Measurements from ENCODE around the genes GTPBP4 and IDI2.

DNA sequence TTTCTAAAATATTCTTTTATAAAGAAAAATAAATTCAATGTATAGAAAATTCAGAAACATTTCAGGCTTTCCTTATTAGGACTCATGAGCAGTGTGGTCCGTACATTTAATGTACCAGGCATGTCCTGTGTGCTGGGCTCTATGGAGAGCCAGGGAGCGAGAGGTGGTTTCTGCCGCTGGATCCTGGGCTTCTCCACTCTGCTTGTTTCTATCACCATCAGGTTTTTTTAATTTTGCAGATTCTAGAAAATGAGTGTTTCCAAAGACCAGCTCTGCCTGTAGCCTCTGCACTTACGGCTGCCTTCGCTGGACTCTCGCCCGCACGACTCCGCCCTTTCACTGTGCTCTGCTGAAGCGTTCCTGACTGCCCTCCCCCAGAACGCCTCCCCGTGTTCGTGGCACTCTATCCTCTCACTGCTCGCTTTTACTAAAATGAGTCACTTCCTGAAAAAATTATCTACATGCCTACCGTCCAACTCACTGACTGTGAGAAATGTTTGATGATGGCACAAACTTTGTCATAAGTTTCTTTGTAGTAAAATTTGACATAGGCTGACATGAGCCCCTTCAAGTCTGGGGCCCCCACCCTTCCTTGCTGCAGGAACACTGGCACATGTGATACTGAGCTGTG, 188.6 kb downstream of the ZMYND11 start:
- PRO-cap: bidirectional peak, plus-strand start at position 489 of the sequence, minus-strand start at position 308 of the sequence
- RAMPAGE, long total RNA, 5 experiments: no peak in any of the 5 experiments
- RRBS: no CpG with 5 or more reads among the region's 15 CpGs

DNA sequence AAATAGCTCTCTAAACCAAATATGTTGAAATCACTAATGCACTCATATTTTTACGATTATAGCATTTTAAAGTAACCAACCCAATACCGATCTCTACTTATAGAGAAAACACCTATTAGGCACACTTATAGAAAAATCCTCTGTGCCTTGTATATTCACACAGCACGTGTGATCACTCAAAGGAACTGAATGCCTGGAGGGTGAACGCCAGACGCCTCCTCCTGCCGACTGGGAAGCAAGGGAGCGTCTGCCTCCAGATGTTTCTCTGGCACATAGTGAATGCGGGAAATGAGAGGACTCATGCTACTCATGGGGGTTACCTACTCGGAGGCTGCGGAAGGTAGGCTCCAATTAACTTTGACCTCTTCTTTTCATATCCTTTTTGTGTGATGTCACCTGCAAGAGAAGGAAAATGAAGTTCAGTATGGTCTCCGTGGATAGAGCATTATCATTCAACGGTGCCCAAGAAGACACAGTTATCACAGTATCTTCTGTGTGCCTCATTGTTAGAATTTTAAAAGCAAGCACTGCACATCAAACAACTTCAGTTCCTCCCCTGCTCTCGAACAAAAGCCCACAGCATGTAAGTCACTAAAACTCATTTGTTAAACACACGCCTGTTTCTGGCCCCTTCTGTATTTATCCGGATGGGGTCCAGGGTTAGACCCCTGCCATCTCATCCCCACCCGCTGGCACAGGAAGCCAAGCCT, 203.2 kb downstream of the DIP2C start:
- PRO-cap: no peak
- RAMPAGE, long total RNA, 5 experiments: start-site peak on the minus strand in 1 of 5 experiments, centred at position 553 of the sequence, 10 reads per replicate
- RRBS: 93% methylated on average over 2 of the region's 16 CpGs

- PRO-cap: no peak
- RAMPAGE, long total RNA, 5 experiments: no peak in any of the 5 experiments
- RRBS: no CpG with 5 or more reads among the region's 19 CpGs
Observed at GRCh38 chr10:514020-514566, 175.4 kb downstream of the DIP2C start.

GRCh38 chr10:554596-554880, 134.9 kb downstream of the DIP2C start:
- PRO-cap: no peak
- RAMPAGE, long total RNA, 5 experiments: no peak in any of the 5 experiments
- RRBS: no CpG with 5 or more reads among the region's 6 CpGs

DNA sequence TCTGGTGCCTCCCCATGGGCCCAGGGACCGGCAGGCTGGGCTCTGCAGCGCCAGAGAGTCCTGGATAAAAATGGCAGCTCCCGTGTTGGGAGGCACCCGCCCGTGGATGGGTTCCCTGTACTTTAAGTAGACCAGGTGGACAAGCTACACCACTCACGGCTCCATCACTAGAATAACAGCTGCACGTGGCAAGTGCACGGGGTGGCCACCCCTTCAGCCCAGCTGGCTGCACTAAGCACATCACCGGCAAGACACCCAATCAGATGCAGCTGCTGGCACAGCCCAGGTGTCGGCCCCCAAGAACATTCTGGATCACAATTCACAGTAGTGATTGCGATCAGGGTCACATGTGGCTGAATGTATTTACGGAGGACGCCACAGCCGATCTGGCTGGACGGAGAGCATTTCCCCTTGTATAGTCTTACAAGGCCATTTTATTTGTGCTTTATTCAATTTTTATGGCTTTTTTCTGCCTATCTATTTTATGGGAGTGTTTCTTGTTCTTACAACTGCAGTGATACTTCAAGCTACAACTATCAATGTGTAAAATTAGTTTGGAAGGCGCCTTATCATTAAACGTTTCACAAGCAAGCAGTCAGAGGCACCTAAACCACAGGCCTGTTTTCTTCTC, 69.6 kb downstream of the DIP2C start:
- PRO-cap: no peak
- RAMPAGE, long total RNA, 5 experiments: no peak in any of the 5 experiments
- RRBS: no CpG with 5 or more reads among the region's 17 CpGs

DNA sequence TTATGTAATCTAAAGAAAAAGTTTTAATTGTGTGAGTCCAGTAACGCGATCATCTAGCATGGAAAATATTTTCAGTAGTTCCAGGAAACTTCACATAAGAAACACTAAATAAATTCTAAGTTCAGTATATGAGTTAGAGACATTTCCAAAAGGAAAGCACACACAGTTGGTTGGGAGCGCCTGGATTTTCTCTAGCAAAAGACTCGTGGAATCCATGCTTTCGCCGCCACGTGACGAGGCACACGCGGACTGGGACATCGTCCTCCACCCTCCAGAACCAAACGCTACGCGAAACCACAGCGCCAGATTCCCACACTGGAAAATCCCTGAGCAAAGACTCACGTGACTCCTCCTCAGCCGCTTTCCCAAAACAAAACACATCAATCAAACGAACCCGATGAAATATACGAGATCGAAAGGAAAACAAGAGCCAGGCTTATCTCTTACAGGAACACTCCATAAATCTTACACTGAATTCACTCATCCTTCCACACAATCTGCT, 24.0 kb downstream of the DIP2C start:
- PRO-cap: no peak
- RAMPAGE, long total RNA, 5 experiments: no peak in any of the 5 experiments
- RRBS: no CpG with 5 or more reads among the region's 21 CpGs

- PRO-cap: no peak
- RAMPAGE, long total RNA, 5 experiments: no peak in any of the 5 experiments
- RRBS: no CpG with 5 or more reads among the region's 19 CpGs
Observed at GRCh38 chr10:679987-680822, 9.3 kb downstream of the DIP2C start.

DNA sequence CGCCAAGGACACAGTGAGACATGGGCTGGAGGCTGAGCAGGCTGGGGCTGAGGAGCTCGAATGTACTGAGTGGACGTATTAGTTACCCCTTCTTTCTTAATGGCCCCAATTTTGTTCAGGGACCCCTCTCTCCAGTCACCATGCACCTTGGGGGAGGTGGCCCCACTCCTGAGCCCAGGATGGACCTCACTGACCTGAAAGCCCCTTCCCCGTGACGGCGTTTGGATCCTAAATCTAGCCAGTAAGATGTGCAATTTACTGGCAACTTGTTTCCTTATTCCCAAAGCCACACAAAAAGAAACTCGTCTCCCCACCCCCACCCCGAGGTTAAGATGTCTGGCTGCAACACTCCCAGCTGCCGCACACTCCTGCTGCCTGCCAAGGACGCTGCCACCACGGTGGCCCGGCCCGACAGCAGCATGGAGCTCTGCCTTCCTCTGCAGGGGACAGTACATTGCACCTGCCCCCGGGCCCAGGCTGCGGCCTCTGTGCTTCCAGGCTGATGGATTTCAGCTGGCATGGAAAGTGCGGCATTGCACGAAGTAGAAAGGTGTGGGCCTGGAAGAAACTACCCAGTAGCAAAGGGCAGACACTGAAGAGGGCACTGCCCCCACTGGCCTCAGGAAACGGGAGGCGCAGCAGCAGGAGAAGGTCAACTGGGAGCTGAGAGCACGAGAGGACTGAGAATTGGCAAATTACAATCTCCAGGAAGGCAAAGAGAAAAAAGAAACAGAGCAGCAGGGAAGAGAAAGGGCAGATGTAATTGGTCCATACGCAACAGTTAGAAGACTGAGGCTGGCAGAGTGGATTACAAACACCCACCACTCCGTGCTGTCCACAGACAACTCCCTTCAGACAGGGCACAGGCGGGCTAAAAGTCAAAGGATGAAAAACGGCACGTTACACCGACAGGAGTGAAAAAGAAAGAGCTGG, 117.0 kb upstream of the DIP2C start:
- PRO-cap: no peak
- RAMPAGE, long total RNA, 5 experiments: no peak in any of the 5 experiments
- RRBS: 81% methylated on average over 3 of the region's 26 CpGs

- PRO-cap: no peak
- RAMPAGE, long total RNA, 5 experiments: no peak in any of the 5 experiments
- RRBS: no CpG with 5 or more reads among the region's 4 CpGs
Observed at GRCh38 chr10:926409-926706, 5.1 kb downstream of the LARP4B start.

DNA sequence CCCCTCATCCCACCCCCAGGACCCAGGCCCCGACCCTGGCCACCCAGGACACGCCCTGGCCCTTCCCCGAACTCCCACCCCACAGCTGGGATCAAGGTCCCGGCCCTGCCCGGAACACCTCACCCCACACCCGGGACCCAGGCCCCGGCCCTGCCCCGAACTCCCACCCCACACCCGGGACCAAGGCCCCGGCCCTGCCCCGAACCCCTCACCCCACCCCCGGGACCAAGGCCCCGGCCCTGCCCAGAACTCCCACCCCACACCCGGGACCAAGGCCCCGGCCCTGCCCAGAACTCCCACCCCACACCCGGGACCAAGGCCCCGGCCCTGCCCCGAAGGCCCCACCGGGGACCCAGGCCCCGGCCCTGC, 668 bp upstream of the LARP4B start:
- PRO-cap: no peak
- RAMPAGE, long total RNA, 5 experiments: no peak in any of the 5 experiments
- RRBS: 5% methylated on average over 2 of the region's 20 CpGs

DNA sequence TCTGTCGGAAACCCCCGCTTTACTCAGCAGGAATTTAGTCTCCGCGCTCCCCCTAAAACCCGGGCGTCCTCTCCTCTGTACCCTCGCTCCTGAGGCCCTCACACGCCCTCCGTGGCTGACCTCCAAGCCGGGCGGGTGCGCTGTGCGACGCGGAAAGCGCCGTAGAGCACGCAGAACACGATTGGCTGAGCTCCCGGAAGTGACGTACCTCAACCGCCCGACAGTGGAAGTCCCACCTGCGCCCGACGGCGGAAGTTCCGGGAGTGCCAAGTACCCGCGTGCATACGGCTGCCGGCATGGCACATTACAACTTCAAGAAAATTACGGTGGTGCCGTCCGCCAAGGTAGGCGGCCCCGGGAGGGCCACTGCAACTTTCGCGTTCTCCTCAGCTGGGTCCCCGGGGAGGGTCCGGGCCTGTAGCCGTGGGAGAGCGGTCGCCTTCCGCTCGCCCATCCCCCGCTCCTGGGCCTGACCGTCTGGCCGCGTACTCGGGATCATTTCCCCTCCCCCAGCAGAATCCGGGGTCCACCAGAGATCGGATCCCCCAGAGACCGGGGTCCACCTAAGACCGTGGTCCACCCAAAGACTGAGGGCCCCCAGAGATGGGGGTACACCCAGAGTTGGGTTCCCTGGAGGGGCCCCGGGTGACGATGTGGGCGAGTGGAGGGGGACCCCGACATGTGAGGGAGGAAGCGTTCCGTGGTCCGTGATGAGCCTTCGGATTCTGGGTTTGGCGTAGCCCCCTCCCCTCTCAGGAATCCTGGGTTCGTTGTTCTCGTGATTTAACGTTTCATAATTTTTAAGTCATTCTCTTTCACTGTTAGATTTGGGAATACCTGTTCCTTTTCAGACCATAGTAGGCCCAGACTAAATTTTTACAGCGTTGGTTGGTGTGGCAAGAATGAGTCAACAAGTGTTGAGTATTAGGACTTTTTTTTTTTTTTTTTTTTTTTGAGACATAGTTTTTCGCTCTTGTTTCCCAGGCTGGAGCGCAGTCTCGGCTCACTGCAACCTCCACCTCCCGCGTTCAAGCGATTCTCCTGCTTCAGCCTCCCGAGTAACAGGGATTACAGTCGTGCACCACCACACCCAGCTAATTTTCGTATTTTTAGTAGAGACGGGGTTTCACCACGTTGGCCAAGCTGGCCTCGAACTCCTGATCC, at the start of gene GTPBP4:
GTPBP4 (plus strand) TSS at position 251 of the 1,164 bp plus-strand sequence.
- PRO-cap: bidirectional peak, plus-strand start at position 254 of the sequence, minus-strand start at position 91 of the sequence
- RAMPAGE, long total RNA, 5 experiments: start-site peak on the plus strand in 4 of 5 experiments, centred at positions 257 to 282 of the sequence, 40 to 254 reads per replicate; start-site peak on the minus strand in 1 of 5 experiments, centred at position 150 of the sequence, 8 reads per replicate
- RRBS: 2% methylated on average over 45 of the region's 80 CpGs

DNA sequence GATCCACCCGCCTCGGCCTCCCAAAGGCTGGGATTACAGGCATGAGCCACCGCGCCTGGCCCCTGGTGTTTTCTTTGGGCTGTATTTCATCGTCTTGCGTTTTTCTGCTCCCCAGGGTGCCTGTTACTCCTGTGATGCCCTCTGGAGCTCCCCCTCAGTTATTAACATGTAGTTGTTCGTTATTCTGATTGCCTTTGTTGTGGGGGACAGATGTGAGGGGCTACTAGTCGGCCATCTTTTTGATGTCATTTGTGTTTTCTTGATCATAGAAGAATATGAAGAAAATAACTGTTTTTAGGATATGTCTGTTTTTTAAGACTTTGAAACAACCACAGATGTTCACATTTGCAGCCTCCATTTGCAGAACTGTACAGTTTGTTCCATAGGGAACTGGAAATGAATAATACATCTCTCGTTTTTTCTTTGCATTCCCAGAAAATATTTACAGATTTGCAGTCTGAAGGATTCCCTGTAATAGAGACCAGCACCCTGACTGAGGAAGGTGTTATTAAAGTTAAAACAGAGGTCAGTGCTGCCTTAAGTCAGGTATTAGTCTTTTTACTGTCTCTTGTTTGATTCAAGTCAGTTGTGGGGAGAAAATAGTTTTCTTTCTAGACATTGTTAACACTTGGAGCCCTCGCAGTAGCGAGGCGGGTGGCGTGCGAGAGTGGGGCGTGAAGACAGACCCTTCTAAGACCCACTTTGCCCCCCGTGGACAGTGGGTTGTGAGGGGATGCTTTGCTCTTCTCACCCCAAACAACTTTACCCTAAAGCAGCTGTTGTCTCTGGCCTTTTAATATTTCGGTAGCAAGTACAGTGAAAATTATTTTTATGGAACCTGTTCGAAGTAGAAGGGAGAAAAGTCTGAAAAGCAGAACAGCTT, 17.4 kb downstream of the GTPBP4 start:
- PRO-cap: no peak
- RAMPAGE, long total RNA, 5 experiments: no peak in any of the 5 experiments
- RRBS: no CpG with 5 or more reads among the region's 18 CpGs

- PRO-cap: no peak
- RAMPAGE, long total RNA, 5 experiments: start-site peak on the plus strand in 2 of 5 experiments, at chr10:1012486-1012627 at its widest, 12 to 21 reads per replicate
- RRBS: no CpG with 5 or more reads among the region's 14 CpGs
Observed at GRCh38 chr10:1012053-1012802, 13.4 kb downstream of the IDI2 start.

- PRO-cap: no peak
- RAMPAGE, long total RNA, 5 experiments: start-site peak on the plus strand in 2 of 5 experiments, at chr10:1015661-1015859 at its widest, 27 to 52 reads per replicate
- RRBS: 98% methylated on average over 4 of the region's 20 CpGs
Observed at GRCh38 chr10:1015477-1016109, 10.1 kb downstream of the IDI2 start.

GRCh38 chr10:1025657-1026143, at the start of gene IDI2:
Gene IDI2, minus strand, starts transcription at chr10:1025859.
- PRO-cap: no peak
- RAMPAGE, long total RNA, 5 experiments: no peak in any of the 5 experiments
- RRBS: no CpG with 5 or more reads among the region's 1 CpG

DNA sequence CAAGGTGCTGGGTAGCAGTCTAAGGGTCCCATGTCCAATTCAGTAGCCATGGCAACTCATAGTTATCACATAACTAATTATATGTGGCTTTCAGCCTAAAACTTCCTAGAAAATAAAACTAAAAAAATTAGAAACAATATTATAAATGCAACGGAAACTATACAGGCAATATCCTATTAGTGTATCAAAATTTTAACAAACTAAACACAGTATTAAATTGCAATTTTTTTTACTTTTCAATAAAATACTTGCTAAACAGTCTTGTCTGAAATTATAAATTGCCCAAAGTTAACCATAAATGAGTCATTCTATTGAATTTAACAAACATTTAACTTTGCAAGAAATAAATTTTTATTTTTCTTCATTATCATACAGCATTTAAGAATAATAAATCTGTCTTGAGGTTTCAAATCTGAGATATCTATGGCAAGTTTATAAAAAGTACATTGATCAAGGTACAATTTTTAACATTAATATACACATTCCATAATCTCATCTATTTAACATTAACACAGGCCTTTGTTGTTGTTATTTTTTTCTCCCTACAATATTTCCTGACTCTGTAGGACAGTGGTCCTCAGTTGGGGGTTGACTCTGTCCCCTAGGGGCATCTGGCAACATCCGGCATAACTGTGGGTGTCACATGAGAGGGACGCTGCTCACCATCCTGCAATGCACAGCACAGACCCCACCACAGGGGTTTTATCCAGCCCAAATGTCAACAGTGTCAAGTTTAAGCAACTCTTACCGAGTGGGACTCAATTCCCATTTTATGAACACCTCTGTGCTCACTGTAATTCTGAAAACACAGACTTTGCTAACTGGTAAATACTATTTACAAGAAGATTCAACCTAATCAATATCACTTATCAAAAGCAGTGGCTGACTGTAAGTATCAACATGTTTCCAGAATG, 9.0 kb downstream of the IDI1 start:
- PRO-cap: no peak
- RAMPAGE, long total RNA, 5 experiments: start-site peak on the minus strand in 1 of 5 experiments, centred at position 742 of the sequence, 7 reads per replicate
- RRBS: no CpG with 5 or more reads among the region's 4 CpGs

DNA sequence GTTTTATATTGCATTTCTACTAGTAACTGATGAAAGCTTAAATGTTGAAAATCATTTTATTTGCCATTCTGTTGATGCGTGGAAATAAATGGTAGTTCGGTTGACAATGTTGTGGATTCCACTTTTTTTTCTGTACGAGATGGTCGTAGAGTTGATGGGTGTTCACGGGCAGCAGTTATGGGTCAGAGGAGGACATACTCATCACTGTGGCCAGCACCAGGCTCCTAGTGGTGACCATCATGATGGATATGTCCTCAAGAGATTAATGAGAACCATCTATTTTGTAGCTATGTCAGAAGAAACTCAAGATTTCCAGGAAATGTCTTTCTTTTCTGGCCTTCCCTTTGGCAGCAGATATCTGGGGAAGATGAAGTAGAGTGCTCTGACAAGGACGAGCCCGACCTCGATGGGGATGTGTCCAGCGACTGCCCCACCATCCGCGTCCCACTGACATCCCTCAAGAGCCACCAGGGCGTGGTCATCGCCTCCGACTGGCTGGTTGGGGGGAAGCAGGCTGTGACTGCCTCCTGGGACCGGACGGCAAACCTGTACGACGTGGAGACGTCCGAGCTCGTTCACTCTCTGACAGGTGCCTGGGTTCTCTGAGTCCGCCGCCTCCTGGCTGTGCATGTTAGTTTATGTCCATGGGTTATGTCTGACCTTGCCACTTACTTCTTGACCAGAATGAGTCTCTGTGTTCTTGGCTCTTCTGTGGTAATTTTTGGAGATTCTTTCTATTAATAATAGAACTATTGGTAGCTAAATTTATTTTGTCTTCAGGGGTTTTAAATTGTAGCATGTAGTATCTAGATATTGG, 47.3 kb downstream of the WDR37 start:
- PRO-cap: no peak
- RAMPAGE, long total RNA, 5 experiments: no peak in any of the 5 experiments
- RRBS: no CpG with 5 or more reads among the region's 23 CpGs

DNA sequence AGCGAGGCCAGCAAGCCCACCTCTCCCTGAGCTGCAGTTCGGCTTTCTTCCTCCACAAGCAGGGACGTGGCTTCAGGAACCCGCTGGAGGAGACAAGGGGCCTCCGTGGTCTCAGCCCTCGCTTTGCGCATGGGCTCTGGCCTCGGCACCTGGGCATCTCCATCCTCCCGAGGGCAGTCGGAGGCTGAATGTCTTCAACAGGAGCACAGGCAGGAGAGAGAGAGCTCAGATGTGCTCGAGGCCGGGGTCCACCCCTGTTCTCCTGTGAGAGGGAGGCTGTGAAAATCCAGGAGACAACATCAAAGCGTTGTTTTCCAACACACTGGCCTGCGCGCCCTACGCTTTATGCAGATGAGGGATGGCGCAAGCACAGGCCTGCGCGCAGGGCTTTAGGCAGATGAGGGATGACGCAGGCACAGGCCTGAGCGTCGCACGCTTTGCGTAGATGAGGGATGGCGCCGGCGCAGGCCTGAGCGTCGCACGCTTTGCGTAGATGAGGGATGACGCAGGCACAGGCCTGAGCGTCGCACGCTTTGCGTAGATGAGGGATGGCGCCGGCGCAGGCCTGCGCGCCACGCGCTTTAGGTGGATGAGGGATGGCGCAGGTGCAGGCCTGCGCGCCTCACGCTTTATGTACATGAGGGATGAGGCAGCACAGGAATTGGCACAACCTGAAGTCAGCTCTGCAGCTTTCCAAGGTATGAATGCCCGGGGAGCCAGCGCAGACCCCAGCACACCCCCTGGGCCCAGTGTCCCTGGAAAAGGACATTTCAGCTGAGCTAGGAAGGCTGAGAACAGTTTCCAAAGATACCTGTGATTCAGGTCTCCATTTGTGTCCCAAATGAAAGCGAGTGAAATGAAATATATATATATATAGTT, 103.3 kb downstream of the WDR37 start:
- PRO-cap: no peak
- RAMPAGE, long total RNA, 5 experiments: no peak in any of the 5 experiments
- RRBS: 98% methylated on average over 6 of the region's 50 CpGs

DNA sequence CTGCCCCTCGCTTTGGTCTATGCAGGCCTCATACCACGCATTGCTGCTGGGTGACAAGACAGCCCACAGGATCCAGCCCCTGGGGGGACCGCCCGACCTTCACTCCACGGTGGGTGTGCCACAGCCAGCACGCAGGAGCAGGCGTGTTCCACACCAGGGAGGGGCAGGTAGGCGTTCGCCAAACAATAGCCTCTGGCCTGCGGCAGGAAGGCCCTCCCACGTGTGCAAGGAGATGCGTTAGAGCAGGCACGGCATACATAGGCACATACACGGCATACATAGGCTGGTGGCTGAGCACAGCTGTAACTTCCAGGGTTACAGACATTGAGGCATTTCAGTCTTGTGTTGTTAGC, 233.5 kb downstream of the WDR37 start:
- PRO-cap: no peak
- RAMPAGE, long total RNA, 5 experiments: no peak in any of the 5 experiments
- RRBS: no CpG with 5 or more reads among the region's 14 CpGs

DNA sequence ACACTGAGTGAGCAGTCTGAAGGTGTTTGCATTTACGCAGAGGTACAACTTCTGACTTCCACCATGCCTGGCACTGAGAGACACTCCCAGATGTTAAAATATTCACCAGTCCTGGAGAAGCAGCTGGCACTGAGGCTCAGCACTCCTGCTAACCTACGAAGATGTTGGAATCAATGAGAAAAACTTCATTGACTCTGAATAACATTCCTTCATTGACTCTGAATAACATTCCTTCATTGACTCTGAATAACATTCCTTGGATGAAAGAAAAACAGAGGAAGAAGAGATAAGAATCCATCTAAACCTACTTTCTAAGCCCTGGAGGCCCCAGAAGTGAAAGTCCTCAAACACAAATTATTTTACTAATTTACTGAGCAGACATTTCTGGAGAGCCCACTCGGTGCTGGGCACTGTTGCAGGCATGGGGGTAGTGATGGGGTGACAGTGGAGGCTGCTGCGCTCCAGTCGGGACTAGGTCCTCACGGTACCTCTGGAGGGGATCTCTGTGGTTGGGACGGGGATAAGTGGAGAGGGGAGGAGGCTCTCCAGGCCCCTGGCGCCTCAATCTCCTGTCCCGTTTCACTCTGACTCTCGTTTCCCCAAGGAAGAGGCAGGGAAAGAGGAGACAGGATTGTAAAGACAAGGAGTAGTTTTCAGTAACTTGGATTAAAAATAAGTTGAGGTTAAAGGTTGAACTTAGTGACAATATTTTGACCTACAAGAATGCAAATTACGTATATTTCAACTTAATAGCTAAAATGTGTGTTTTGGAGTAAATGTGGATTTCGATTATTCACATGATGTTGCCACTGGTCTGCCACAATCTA, 254.2 kb downstream of the WDR37 start:
- PRO-cap: no peak
- RAMPAGE, long total RNA, 5 experiments: no peak in any of the 5 experiments
- RRBS: no CpG with 5 or more reads among the region's 12 CpGs